ENCODE data around the gene CALHM3.

DNA sequence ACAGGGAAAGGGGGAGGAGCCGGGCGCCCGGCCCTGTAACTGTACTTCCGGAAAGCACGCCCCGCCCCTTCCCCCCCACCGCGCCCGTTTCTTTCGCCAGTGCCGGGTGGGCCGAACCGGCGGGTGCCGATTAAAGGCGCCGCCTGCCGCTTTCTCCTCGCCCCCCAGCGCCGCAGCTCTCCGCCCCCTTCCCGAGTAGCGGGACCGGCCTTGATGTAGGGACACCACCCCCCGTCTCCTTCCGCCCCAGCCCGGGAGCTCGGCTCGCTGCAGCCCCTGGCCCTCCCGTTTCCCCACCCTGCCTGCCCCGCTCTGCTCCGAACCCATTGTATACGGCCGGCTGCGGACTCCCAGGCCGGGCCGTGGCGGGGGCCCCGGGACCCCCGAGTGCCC, 2.0 kb upstream of the TRIM8 start:
- RRBS = 2% methylated on average over 29 of the region's 41 CpGs

GRCh38 chr10:102646607-102647134, 2.4 kb downstream of the TRIM8 start:
- RRBS = no CpG with 5 or more reads among the region's 7 CpGs

DNA sequence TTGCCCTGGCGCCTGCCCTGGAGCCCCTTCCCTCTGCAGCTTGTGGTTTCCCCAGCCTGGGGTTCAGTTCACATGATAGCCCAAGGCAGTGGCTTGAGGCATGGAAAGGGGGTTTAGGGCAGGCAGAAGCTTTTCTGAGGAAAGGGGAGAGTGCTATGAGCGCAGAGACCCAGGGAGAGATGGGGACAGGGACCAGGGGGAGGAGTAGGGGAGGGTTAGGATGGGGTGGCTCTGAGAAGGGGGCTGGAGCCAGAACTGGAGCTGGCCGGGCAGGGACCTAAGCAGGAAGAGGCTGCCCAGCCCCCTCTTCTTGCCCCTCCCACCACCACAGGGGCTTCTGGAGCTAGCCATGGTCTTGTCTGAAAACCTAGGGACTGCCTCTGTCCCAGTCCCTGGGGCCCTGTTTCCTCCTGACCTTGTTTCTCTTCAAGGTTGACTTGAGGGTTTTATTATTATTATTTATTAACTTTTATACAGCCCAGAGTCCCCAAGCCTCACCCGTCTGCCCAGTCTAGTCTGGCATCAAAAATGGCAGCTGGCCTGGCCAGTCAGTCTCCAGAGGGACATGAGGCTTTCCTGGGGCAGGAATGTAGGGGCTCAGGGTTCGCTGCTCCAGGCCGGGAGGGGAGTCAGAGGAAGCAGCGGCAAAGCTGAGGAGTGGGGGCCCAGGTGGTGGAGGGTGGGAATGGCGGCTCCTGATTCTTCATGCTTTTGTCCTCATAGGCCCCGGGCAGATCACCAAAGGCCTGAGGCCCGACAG, 5.6 kb downstream of the TRIM8 start:
- RRBS = 20% methylated on average over 2 of the region's 10 CpGs

GRCh38 chr10:102667966-102668495, 23.8 kb downstream of the TRIM8 start:
- RRBS = no CpG with 5 or more reads among the region's 4 CpGs

DNA sequence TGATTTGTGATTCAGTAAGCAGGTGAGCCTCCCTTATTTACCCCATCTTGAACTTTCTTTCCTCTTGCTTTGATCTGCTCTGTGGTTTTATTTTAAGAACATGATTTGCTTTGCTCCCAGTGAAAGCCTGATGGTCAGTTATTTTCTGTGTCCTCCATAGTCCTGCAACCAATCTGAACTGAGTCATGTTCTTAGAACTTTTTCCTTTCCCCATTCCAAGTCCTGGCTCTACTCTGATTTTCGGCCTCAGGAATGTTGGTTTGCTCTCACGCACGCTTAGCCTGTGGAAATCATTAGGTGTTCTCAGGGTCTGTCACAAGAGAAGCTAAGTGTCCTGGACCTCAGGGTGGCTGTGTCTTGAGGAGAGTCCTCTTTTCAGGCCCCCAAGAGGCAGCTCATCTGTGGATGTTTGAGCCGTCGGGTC, 8.8 kb downstream of the WBP1L start:
- RRBS = no CpG with 5 or more reads among the region's 5 CpGs

DNA sequence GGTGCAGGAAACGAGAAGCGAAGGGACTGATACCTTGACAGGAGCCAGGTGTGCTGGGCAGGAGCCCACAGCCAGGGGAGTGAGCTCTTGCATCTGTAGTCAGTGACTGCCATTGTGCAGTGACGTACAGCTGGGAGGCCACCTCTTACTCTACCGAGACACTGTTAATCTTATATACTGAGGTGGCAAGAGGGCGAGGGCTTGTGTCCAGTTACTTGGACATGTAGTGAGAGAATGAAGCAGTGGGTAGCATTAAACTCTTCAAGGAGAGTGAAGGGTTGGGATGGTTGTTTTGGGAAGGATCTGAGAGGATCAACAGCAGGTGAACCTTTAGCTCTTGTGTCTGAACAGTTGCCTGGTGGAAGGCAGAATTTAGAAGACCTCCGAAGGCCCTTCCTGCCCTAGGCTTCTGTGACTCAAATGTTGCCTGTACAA, 34.5 kb downstream of the WBP1L start:
- RRBS = no CpG with 5 or more reads among the region's 6 CpGs

DNA sequence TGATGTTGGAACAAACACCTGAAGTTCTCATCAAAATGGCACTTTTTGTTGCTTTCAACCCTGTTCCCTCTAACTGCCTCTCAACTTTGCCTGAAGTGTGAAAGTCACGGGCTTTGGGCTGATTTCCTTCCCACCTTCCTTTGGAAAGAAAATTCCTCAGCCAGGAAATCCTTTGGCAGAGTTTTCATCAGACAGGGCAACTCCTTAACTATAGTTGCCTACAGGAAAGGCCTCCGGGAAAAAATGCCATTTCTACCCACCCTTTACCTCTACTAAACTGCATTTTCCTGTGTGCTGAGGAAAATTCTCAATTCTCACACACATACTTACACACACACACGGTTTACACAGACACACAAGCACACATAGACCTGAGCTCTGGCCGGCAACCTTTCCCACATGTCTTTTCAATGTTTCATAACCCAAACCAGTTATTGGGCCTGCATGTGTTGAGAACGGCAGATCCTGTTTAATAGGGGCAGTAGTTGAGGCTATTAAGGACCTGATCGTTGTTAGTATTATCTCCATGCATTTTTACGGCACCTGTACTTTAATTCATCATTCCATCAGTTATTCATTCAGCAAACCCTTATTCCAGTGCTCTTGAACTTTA, 36.4 kb downstream of the CYP17A1 start:
- RRBS = no CpG with 5 or more reads among the region's 7 CpGs

GRCh38 chr10:102815728-102816777, 21.2 kb downstream of the CYP17A1 start:
- RRBS = no CpG with 5 or more reads among the region's 19 CpGs

DNA sequence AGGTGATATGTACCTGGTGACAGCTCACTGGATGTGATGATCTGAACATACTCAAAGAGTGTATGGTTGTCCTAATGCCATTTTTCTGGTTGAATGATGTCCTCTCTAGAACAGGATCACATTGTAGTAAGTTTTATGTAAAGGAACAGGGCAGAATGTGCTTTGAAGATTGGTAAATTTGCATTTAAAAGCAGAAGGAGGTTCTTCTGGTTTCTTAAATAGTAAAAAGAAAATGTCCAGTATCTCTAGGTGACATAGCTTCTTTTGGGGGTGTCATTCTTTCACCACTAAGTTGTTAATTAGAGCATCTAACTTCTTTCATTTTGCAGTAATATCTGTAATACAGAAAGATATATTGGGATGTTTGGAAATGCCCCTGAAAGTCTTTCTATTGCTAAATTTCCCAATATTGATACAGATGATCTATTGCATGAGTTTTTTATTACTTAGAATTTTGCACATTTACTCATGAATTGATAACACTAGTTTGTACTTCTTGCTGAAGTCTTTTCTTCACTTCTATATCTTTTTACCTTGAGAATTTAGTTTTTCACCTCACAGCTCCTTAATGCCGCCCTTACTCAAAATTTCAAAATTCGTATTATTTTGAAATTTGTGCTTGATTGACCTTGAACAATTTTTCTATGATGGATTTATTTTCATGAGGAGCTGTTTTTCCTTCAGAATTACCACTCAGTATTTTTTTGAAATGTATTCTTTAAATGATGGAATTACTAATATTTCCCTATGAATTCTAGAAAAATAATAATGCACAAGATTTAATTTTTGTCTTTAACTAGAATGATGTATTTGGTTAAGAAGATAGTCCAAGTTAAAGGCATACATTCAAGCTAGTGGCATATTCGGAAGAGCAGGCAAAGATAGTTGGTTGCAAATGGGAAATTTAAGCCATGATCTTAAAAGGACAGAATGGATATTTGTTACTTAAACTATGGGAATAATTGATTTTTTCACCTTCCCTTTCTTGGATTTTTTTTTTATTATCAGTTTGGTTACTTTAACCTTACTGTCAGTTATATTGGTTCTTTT, 3.6 kb downstream of the CNNM2 start:
- RRBS = no CpG with 5 or more reads among the region's 3 CpGs

- RRBS = no CpG with 5 or more reads among the region's 8 CpGs
These were observed 6.7 kb upstream of the RPEL1 start for GRCh38 chr10:103238882-103239566.

GRCh38 chr10:103241199-103242126, 4.2 kb upstream of the RPEL1 start:
- RRBS = no CpG with 5 or more reads among the region's 11 CpGs

GRCh38 chr10:103386679-103388014, 9.1 kb downstream of the ATP5MK start:
- RRBS = no CpG with 5 or more reads among the region's 18 CpGs

- RRBS = 9% methylated on average over 4 of the region's 17 CpGs
These were observed 1.0 kb downstream of the CALHM2 start for GRCh38 chr10:103450778-103451896.

- RRBS = 57% methylated on average over 11 of the region's 33 CpGs
These were observed 5.7 kb downstream of the CALHM3 start for GRCh38 chr10:103473291-103473798.

DNA sequence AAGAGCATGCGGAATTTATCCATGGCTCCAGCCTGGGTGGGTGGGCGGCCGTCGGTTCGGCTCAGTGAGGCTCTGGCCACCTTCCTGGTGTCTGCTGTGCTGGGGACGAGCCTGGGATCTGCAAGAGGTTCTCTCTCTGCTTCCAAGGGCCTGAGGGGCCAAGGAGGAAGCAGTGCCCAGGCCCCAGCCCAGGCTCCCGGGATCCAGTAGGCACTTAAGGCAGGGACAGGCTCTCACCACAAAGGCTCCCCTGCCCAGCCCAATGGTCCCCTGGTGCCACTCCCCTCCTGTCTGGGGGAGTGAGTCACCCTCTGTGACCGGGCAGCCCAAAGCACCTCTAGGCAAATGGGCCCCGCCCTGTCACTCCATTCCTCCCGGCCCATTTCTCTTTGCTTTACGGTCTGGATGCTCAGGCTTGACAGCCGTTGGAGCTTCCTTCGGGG, at the start of gene CALHM3:
Gene CALHM3 (minus strand): TSS at position 231 of the 443 bp plus-strand sequence.
- RRBS = 41% methylated on average over 3 of the region's 13 CpGs

DNA sequence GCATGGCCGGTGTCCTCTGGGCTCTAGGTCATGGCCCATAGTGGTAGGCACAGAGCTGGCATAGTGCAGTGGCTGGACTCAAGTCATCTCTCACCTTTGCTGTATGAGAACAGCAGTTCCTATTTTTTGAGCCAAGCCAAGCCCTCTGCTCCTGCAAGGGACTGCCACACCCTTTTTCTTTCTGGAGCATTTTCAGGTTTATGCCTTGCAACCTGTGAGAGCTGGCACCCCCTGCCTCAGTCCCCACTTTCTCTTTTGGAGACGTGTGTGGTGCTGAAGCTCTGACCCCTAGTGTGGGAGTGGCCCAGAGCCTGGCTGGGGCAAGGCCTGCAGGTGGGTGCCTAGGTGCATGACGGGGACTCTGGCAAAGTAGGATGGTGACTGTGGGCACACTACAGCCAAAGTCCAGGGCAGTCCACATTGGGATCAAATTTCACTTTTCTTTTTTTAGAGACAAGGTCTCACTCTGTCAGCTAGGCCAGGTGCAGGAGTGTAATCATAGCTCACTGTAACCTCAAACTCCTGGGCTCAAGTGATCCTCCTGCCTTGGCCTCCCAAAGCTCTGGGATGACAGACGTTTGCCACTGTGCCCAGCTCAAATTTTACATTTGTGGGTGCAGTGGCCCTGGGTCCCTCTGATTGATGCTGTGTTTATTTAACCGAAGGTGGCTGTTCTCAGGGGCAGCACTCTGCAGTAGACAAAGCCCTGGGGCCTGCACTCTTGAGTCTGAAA, 52.2 kb downstream of the NEURL1 start:
- RRBS = no CpG with 5 or more reads among the region's 5 CpGs

DNA sequence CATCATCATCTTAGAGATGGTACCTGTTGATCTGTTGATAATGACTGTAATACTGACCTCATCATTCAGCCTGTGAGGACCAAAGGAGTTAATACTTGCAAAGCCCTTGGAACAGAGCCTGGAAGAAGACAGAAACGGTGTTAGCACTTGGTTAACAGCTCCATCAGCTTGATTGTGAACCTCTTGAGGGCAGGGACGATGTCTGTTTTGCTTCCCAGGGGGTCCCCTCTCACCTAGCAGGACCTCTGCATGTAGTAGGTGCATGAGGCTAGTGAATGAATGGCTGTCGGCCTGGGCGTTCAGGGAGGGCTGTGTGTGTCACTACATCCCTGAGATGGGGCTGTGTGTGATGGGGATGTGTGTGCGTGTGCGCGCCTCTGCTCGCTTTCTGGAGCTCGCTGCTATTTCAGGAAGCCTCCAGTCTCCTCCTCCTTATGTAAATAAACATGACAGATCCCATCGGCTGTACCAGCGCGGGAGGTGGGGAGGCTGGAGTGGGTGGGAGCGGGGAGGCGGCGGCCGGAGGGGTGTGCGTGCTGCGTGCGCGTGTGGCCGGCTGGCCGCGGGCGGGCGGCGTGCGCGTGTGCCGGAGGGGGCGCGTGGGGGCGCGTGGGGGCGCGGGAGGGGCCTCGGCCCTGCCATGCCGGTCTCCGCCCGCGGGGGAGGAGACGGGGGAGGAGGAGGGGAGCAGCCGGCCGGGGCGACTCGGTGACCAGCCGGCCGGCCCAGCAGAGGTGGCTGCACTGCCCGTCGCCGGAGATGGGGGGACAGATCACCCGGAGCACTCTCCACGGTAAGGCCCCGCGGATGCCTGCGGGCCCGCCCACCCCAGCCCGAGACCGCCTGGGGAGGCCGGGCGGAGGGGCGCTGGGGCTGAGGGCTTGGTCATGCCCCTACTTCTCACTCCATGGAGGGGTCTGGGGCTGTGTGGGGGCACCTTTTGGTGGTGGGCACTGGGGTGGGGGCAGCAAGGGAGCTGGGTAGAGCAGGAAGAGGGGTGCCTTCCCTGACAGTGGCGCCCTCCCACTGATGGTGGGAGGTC, 61.4 kb downstream of the NEURL1 start:
- RRBS = 2% methylated on average over 21 of the region's 62 CpGs

GRCh38 chr10:103557347-103557600, 63.8 kb downstream of the NEURL1 start:
- RRBS = no CpG with 5 or more reads among the region's 4 CpGs

DNA sequence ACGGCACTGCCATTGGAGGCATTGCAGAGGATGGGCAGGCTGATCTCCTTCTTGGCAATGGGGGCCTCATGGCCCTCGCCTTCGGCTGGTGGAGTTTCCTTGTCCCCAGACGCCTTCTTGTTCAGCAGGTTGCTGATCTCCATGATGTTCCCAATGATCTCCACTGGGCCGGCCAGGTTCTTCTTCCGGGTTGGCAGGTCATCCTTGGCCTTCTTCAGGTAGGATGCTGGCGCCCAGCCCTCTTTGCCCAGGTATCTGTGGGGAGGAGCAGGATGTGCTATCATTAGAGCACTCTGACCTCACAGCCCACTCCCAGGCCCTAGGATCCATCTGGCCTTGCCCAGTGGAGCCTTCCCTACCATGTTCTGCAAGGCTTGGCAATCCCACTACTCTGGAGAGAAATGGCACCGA, 119.4 kb downstream of the NEURL1 start:
- RRBS = no CpG with 5 or more reads among the region's 8 CpGs